Jurkat, Clone E6-1 (cell line): Measurements from ENCODE around the gene RBMX.

- RRBS, result no CpG with 5 or more reads among the region's 4 CpGs
Observed at GRCh38 chrX:135165904-135166243, 5.3 kb downstream of the CT55 start.

DNA sequence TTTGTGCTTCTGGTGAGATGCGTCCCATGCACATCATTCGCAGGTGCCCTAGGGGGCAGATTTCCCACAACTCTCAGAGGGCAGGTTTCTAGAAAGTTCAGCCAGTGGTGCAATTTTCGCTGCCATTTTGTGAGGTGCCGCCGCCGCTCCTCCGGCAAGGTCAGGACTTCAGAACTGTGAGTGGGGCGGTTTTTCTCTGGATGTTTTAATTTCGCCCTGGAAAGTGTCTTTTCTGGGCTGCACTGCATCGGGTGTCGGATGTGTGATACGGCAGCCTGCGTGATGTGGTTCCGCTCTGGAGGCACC lies 27.1 kb downstream of the CT45A3 start:
- RRBS, result no CpG with 5 or more reads among the region's 14 CpGs

DNA sequence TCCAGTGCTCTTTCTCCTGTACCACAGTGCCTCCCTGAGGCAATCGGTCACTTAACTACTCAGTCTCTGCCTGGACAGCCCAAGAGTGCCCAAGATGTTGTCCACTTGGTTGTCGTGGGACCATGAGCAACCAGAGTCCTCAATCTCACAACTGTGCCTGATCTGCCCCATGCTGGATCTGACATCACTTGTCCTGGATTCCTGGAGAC lies 745 bp downstream of the MMGT1 start:
- RRBS, result no CpG with 5 or more reads among the region's 2 CpGs

DNA sequence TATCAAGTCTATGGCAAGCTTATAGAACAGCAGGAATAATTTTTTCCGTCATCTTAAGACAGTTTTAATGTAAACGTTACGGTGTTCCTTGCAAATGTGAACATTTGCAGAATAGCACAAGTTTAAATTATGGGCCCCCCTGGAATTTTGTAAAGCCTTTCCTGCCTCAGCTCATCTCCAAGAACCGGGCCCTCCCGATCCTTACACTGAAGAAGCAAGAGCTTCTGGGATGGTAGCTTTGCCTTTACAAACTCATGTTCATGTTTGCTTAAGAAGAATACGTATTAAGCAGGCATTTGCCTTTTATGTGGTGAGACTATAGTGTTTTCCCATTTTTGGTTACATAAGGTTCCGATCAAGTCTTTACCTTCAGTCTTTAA lies 47.8 kb upstream of the FHL1 start:
- RRBS, result no CpG with 5 or more reads among the region's 7 CpGs

- RRBS, result 78% methylated on average over 1 of the region's 11 CpGs
Observed at GRCh38 chrX:136166036-136166824, 30.6 kb upstream of the FHL1 start.

- RRBS, result no CpG with 5 or more reads among the region's 6 CpGs
Observed at GRCh38 chrX:136175826-136176968, 20.6 kb upstream of the FHL1 start.

DNA sequence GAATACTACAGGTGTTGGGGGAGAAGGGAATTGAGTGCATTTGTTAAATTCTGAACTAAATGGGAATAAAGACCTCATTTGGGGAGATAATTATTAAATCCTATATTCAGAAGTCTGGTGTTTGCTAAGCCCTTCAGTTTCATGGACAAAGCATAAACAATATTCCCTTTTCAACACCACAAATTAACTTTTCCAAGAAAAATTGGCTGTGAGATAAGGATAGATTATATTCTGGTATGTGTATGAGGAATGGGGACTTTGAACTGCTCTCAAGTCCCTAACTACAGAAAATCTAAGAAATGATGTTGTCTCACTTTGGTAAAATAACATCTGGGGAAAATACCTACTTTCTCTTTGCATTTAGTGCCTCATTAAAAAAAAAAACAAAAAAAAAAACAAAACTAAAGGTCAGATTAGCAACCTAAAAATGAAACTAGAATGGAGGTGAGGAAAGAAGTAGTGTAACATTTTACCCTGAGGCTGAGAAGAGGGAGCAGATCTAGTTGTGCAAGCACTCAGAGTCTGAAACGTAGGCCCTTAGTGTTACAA lies 55.9 kb downstream of the VGLL1 start:
- RRBS, result no CpG with 5 or more reads among the region's 1 CpG

- RRBS, result no CpG with 5 or more reads among the region's 3 CpGs
Observed at GRCh38 chrX:136617326-136617633, 30.7 kb upstream of the CD40LG start.

DNA sequence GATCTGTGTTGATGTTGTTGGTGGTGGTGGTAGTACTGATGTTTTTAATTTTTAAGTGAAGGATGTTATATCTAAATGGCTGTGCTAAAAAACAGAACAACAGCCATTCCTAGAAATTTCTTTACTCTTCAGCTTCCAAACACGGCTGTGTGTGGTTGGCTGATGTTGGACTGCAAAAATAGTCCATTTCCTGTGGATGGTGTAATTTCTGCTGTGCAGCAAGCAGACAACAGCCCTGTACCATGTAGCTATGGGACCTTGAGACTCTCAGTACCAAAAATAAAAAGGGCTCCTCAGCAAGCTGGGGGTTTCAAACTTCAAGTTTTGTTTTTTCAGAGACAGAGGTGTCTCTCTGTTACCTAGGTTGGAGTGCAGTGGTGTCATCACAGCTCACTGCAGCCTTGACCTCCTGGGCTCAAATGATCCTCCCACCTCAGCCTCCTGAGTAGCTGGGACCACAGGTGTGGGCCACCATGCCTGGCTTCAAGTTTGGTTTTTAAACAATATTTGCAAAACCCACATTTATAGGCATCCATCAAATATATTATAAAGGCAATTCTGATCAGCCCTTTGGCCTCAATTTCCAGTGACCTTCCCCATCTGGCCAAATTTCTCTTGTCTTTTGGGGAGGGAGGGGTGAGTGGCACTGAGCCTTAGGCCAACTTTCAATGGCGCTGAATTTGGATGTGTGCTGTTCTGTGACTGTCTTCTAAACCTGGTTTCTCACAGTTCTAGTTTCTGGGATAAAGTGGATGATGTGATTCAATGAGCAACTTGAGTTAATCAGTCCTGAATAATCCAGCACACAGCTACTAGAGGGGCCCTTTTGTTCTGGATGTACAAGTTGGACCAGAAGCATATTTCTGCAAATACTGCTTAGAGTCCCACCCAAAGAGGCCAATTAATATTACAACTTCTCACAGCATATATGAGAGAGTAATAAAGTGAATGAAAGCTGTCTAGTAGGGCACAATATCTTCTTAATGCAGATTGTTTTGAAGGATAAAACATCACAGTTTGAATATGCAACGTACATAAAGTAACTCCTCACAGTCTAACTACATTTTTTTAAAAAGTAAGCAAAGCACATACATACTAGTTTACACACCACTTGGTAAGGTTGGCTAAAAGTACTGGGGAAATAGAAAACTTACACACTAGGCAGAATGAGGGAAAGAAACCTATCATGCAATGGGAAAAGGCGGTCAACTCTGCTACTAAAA lies 18.5 kb downstream of the CD40LG start:
- RRBS, result no CpG with 5 or more reads among the region's 4 CpGs

- RRBS, result 87% methylated on average over 29 of the region's 90 CpGs
Observed at GRCh38 chrX:136767065-136768055, 13.4 kb downstream of the ARHGEF6 start.

- RRBS, result no CpG with 5 or more reads among the region's 12 CpGs
Observed at GRCh38 chrX:136878841-136879698, 1.5 kb downstream of the RBMX start.

GRCh38 chrX:136879709-136880831 lies at the start of gene RBMX:
TSS of gene RBMX (minus strand) at chrX:136880725.
- RRBS, result 2% methylated on average over 10 of the region's 66 CpGs

DNA sequence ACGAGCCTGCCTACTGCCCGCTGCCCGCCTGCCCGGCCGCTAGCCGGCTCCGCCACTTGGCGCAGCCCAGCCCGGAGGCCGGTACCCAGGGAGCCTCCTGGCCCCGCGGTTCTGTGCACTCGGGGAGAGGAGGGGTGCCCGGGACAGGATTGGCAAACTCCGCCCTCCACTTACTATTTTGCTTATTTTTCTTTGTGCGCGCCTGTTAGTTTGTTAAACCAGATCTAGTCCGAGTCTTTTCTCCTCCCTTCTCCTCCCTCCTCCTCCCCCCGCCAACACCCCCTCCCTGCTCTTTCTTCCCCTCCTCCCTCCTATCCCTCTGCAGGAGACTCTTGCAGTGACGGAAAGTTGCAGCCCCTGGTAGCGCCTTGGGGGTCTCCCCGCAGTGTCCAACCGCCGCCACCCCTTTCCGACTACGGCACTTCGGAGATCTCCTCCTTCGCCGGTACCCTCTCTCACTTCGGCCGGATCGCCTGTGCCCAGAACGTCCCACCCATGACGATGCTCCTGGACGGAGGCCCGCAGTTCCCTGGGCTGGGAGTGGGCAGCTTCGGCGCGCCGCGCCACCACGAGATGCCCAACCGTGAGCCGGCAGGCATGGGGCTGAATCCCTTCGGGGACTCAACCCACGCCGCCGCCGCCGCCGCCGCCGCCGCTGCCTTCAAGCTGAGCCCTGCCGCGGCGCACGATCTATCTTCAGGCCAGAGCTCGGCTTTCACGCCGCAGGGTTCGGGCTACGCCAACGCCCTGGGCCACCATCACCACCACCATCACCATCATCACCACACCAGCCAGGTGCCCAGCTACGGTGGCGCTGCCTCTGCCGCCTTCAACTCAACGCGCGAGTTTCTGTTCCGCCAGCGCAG lies 503 bp downstream of the ZIC3 start:
- RRBS, result 69% methylated on average over 3 of the region's 72 CpGs

GRCh38 chrX:138712055-138712521 lies 571 bp upstream of the FGF13 start:
- RRBS, result no CpG with 5 or more reads among the region's 17 CpGs

DNA sequence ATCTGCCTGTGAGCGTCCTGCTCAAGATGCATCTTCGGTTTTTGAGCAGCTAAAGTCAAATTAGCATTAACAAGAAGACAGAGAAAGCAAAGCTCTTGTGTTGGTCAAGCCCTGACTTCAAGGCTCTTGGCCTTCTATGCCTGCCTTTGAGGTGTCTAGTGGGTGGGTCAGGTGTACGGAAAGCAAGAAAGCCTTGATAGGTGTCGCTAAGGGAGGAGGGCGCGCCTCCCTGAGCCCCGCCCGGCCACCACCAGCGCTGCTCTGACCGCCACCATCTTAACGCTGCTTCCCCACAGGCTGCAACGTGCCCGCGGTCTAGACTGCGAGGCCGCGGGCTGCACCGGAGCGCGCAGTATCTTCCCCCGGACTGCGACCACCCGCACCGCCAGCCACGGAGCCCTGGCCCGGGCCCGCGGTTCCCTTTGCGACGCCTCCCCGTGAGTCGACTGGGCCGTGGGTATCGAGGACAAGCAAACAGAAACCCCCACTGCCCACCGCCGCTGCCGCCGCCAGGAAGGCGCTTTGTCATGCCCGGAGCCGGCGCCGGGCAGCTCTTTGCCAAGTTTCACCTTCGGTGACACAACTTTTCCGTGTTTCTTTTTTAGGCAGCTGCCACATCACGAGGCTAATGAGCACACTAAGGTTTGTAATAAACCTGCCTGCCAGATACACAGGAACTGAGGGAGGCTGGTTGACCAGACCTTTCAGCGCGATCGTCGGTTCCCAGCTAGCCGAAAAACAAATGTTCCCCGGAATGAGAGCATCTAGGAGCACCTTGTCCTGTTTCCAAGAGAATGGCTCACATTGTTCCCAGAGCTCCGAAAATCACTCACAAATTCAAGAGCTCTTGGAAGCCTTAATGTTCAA lies 335.8 kb upstream of the F9 start:
- RRBS, result 98% methylated on average over 6 of the region's 53 CpGs

DNA sequence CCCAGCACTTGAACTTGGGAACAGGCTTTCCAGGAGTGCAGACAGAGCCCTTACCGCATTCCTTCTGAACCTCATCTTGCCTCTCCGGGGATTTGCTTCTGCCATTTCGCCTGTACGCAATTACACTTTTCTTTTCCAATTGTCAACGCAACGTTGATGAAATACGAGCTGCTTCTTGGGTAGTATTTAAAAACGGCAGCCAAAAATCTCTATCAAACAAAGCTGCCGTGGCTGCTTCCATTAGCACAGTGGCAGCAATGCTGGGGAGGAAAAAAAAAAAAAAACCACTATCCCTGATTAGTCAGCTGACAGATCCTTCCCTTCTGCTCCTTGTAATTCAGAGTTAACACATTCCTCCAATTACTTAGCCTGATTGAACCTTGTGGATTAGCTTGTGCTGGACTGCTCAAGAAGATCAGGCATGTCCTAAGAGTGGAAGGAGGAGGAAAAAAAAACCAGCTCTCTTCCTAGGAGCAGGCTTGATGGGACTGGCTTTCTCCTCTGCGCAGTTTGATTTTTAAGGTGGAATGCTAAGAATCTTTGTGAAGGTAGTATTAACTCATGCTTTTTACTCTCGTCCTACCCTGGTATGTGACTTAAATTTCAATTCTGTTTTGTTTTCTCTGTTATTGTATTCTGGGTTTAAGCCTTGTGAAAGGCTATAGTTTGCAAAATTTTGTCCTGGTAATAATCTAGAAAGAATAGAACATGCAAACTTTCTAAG lies 65.4 kb downstream of the MCF2 start:
- RRBS, result no CpG with 5 or more reads among the region's 11 CpGs

- RRBS, result no CpG with 5 or more reads among the region's 11 CpGs
Observed at GRCh38 chrX:139933952-139934241, 1.0 kb upstream of the ATP11C start.

DNA sequence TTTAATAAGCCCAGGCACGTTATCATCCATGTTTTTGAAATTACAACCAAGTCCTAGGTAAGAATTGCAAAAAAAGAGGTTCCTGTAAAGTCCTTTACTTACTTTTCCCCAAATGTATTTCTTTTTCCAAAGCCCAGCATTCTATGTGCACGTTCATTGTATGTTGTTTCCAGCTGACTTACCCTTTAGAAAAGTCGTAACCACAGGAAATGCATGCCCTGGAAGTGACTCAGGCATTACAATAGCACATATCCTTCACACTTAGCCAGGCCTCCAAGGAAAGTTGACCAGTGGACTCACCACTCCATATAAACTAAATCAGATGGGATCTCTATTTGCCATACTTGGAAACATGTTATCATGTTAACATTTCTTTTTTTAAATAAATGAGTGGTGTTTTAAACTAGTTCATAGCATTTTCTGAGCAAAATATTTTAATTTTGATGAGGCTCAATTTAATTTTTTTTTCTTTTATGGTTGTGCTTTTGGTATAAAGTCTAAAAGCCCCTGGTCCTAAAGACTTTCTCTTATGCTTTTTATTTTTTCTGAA lies 183.7 kb downstream of the ENSG00000230707 start:
- RRBS, result no CpG with 5 or more reads among the region's 3 CpGs

GRCh38 chrX:140918537-140919049 lies 83.8 kb upstream of the SPANXB1 start:
- RRBS, result no CpG with 5 or more reads among the region's 11 CpGs

GRCh38 chrX:142201552-142202058 lies 3.5 kb downstream of the MAGEC2 start:
- RRBS, result no CpG with 5 or more reads among the region's 4 CpGs